NALM6 (cell line): ENCODE measurements around the genes ACOT12 and SSBP2.

DNA sequence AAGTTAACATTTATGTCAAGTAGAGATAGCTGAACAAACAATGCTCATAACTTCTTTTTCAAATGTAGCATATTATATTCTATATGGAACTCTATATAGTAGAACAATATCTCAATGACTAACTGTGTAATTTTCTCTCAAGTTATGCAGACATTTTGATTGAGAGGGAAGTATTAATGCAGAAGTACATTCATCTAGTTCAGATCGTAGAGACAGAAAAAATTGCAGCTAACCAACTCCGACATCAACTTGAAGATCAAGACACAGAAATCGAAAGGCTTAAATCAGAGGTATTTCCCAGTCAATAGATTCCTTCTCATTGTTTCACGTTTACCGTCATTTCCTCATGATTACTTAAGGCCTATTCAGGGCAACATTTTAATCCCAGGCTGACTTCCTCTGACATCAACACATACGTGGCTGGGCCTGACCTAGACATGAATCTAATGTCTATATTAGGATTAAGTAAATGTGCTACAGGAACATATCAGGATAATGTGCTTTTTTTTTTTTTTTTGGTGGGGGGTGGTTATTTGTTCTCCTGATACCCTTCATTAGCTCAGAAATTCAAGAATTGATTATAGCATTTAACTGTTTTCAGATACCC, 107.8 kb downstream of the RASGRF2 start:
- PRO-cap, result no peak

GRCh38 chr5:81114513-81114763, 118.7 kb upstream of the CKMT2 start:
- PRO-cap, result no peak

DNA sequence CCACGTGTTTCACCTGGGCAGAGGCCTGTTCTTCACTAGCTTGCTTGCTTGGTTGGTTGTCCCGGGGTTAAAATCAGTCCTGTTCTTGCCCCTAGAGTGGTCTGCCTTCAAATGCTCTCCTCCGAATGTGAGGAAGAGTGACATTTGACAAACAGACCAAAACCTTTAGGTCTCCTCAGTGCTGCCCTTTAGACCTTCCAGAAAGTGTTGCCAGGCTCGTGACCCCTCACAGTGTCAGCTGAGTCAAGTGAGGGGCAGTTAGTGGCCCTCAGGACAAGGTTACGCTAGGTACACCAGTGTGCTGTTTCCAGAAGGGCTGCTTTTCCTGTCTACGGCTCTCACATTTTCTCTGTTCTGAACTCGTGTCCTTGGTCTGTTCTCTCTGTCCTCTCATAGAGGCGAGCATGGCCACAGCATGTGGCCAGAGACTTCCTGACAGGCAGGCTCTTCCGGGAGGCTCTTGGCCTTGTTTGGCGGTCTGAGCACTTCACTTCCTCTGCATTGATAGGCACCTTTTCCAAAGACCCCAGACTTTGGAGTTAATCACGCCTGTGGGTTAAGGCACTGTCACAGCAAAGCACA, 1.0 kb downstream of the CKMT2 start:
- PRO-cap, result no peak

DNA sequence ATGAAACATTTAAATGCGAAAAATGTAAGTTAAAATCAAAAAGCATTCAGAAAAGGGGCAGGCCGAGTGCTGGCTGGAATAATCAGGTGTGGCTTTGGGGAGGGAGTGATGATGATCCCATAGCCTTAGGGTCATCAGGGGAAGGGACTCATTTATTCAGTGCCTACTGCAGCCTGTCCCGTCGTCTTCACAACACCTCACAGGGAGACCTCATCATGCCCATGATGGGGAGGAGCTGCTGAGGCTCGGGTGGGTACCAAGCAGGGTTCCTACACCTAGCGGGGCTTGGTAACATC, 4.0 kb downstream of the CKMT2 start:
- PRO-cap, result no peak

- PRO-cap, result no peak
These were observed at the start of gene ACOT12 for GRCh38 chr5:81393385-81394493. Gene ACOT12 (minus strand): TSS chr5:81394134.

- PRO-cap, result no peak
These were observed 30.8 kb upstream of the ACOT12 start for GRCh38 chr5:81424667-81425104.

- PRO-cap, result unidirectional peak, minus-strand start at chr5:81750749; bidirectional peak, plus-strand start at chr5:81751210, minus-strand start at chr5:81751048; unidirectional peak, plus-strand start at chr5:81751469; unidirectional peak, plus-strand start at chr5:81751554
These were observed at the start of gene SSBP2 for GRCh38 chr5:81750676-81751653. Gene SSBP2 (minus strand): TSS chr5:81751097.

- PRO-cap, result bidirectional peak, plus-strand start at chr5:81779229, minus-strand start at chr5:81778835
These were observed 27.9 kb upstream of the SSBP2 start for GRCh38 chr5:81778481-81779418.

- PRO-cap, result bidirectional peak, plus-strand start at chr5:81780059, minus-strand start at chr5:81780030
These were observed 29.0 kb upstream of the SSBP2 start for GRCh38 chr5:81779910-81780278.

- PRO-cap, result no peak
These were observed 87.6 kb upstream of the RPS23 start for GRCh38 chr5:82365502-82366310.

DNA sequence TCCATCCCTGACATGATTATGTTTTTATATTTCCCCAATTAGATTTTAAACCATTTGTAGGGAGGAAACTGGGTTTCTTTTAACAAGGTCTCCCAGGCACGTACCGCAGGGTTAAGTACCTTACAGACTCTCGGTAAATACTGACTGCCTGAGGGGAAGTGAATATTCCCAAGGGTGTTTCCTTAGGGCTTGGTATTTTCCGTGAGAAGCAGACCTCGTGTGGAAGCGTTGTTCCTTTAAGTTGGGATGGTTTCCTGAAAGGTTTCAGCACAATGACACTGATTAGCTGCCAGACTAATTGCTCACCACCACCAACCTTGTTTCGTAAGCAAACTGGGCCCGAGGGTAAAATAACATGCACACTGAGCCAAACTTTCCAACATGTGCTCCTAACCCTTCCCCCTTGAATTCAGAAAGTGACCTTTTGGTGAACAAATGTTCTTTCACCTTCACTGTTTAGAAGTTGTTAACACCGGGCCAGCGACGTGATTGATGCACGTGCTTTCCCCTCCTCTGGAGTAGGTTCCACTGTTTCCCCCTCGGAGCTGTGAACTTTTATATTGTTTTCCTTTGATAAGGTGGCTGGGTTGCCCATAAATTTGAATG, 128.1 kb upstream of the RPS23 start:
- PRO-cap, result no peak

- PRO-cap, result no peak
These were observed 187.7 kb upstream of the VCAN start for GRCh38 chr5:83283871-83284262.

- PRO-cap, result no peak
These were observed 68.5 kb downstream of the VCAN start for GRCh38 chr5:83539962-83540512.

DNA sequence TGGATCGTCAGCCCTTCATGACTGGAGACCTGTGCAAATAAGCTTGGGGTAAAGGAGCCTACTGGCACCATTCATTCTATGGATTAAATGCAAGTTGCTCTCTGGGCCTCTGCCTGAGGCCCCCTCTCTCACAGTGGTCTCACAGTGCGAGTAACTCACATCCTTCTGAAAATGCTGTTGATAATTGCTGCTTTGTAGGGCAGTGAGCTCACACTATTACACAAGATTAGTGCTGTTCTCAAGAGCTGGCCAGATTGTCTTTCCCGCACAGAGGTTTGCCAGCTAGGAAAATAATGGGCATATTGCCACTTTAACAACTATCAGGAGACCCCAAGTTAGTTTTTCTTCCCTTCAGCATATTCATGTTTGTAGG, 91.2 kb downstream of the VCAN start:
- PRO-cap, result no peak

DNA sequence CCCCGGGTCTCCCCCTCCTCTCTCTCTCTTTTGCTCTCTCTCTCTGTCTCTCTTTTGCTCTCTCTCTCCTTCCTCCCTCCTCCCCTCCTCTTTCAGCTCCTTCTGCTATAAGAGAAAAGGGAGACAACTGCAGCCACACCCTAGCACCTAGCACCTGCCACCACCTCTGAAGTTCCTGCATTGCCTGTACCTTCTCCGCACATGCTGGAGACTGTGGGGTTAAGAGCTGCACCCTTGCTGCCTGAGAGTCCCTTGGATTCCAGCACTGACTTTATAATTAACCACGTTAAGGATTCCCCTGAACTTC, 227 bp upstream of the EDIL3 start:
- PRO-cap, result no peak

DNA sequence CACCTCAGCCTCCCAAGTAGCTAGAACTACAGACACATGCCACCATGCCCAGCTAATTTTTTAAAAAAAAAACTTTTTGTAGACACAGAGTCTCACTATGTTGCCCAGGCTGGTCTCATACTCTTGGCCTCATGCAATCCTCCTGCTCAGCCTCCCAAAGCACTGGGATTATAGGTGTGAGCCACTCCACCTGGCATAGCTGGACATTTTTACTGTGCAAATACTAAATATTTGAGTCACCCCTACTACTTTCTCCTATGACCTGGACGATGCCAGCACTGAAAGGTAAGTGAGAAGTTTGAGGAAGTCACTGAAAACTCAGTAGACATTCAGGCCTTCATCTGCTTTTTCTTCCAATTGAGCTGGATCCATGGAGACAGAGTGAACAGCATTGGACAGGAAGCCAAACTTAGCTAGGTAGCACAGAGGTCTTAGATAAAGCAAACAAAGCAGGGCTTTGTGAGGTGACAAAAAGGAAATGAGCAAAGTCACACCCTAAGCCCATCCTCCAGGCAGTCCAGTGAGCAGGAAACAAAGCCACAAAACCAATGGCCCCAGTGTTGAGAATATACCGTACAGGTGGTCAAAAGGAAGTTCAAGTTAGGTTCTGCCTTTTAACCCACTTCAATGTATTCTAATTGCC, 192.7 kb upstream of the RASA1 start:
- PRO-cap, result no peak

GRCh38 chr5:87405606-87406123, 7.1 kb downstream of the CCNH start:
- PRO-cap, result no peak

DNA sequence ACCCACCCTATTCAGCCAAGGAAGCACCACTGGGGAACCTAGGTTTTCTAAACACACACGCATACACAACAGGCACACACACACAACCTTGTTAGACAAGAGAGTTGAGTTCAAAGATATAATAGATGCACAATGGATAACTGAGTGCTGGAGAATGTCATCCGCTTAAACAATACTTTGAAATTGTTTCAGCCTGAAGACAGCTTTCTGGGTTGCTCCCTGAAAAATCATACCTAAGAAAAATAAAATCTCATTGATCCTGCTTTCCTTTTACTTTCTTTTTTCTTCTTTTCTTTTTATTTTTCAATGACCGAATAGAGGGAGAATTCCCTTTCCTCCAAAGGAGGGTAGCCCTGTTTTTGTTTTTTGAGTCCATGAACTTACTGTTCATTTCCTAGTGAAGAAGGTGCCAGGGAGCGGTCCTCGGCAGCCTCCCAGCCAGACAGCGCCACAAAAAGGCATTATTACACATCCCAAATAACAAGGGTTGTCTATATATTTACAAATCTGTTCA, 126.0 kb downstream of the TMEM161B start:
- PRO-cap, result no peak

- PRO-cap, result no peak
These were observed 122.9 kb downstream of the TMEM161B start for GRCh38 chr5:88145512-88146311.

DNA sequence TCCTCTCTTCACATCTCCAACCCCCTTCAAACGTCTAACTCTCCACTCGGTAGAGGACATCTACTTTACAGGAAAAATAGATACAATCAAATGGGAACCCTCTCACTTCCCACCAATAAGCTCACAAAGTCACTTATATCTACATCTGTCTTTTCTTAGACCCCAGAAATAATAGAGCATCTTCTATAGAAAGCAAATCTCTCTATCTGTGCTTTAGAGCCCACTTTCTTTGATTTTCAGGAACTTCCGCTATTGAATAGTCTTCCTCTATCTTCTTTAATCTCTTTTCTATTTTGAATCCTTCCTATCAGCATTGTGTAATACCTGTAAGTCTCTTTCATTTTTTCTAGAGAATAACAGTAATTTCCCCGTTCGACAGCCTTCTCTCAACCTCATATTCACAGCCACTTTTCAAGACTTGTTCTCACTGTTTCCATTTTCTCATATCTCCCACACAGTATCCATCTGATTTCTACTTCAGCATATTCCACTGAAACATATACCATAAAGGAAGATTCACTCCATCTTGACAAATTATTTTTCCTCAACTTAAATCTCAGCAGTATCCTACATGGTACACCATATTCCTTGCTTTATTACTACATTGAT, 26.8 kb downstream of the TMEM161B start:
- PRO-cap, result no peak